M059J (cell line): ENCODE data around the gene B4GALT1.

GRCh38 chr9:24861604-24862154, 316.0 kb upstream of the IZUMO3 start:
- RAMPAGE, long total RNA, result no peak

DNA sequence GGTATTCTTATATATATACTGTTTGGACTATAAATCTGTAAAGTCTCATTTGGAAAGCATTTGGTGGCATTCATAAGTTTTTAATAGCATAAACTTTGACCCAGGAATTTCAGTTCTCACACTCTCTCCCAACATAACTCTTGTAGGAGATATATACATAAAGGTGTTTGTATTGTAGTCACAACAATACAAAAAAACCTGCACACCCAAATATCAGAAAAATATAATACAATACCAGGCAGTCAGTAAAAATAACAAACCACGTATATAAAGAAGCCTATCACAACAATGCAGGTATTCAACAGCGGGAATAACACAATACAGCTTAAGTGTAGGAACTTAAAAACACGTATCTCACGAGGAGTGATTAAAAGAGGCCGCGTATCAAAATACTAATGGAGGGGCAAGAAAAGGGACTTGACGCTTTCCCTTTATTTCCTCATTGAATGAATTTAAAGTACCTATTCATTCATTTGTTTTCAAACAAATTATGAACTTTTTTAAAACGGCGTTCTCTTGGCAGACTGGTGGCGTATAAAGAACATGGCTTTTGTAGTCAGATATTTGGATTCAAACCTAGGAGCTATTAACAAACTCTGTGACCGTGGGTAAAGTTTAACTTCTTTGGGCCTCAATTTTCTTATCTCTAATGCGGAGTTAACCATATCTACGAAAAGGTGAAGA, 1.1 kb downstream of the CAAP1 start:
- RAMPAGE, long total RNA, result no peak

DNA sequence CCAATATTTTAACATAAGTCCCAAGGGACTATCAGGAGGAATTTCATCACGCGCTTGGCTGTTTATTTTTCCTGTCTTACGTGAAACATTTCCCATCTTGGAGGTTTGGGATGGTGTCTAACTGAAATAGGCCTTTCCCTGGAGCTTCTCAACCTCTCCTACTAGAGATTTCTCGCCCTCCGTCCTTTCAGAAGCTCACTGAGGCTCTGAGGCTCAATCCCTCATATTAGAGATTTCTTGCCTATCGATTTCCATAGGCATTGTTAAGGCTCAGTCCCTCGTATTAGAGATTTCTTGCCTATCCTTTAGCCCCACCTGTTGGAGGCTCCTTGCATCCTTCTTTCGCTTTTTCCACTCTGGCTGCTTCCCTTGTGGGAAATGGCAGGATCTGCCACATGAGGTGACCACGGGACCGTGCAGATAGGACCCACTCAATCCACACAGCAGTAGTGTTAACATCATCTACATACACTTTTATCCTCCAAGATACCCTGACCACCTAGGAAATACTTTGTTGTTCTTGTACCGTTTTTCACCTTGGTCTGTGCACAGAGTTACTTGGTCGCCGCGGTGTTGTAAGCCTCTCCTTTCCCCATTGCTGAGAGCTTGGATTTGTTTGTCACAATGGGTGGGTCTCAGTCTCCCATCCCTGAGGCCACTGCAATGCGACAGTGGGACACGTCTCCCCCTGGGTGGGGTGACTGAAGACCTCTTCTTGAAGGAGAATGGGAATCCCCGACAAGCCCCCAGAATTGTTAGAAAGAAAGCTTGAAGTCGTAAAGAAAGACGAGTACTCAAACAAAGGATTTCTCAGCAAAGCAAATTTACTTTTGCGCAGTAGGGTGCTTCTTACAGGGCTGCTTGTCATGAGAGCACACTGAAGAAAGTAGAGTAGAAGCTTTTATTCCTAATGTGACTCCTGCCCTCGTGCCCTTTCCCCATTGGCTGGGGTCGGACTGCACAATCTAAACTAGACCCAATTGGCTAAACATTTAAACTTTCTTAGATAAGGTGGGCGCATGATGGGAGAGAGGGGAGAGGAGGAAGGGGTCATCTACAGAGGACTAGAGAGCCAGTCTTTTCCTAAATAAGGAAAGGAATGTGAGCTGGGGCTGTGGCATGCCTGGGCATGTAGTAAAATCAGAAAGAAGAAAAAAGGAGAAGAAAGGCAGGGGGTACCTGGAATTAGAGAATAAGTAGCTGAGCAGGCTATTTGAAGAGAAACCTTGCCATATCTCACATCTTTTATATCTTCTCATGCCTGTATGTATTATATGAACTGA, 19.7 kb downstream of the IFT74 start:
- RAMPAGE, long total RNA, result no peak

DNA sequence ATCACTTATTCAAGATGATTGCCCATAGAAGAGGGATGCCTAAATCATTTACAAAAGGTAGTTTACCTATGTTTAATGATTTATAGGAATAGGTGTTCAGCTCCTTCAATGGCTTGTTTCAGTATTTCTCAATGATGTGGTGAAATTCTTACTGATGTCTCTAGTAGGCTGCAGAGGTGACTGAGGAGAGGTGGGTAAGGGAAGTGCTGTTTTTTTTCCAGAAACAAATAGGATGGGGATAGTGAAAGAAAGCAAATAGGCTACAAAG, 1.7 kb downstream of the LRRC19 start:
- RAMPAGE, long total RNA, result no peak

GRCh38 chr9:27110322-27110707, 1.3 kb downstream of the TEK start:
- RAMPAGE, long total RNA, result no peak

- RAMPAGE, long total RNA, result no peak
Measured at GRCh38 chr9:27137962-27138534, 29.0 kb downstream of the TEK start.

- RAMPAGE, long total RNA, result no peak
Measured at GRCh38 chr9:27421547-27422011, 102.5 kb upstream of the IFNK start.

- RAMPAGE, long total RNA, result no peak
Measured at GRCh38 chr9:27577110-27577474, 3.8 kb upstream of the C9orf72 start.

DNA sequence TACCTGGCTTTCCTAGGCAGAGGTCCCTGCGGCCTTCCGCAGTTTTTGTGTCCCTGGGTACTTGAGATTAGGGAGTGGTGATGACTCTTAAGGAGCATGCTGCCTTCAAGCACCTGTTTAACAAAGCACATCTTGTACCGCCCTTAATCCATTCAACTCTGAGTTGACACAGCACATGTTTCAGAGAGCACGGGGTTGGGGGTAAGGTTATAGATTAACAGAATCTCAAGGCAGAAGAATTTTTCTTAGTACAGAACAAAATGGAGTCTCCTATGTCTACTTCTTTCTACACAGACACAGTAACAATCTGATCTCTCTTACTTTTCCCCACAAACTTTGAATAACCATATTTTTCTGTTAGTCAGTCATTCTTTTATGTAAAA, 750.9 kb upstream of the ACO1 start:
- RAMPAGE, long total RNA, result no peak

GRCh38 chr9:32523502-32524413, 2.2 kb downstream of the RIGI start:
- RAMPAGE, long total RNA, result no peak

- RAMPAGE, long total RNA, result no peak
Measured at GRCh38 chr9:32537573-32538371, 11.8 kb upstream of the RIGI start.

DNA sequence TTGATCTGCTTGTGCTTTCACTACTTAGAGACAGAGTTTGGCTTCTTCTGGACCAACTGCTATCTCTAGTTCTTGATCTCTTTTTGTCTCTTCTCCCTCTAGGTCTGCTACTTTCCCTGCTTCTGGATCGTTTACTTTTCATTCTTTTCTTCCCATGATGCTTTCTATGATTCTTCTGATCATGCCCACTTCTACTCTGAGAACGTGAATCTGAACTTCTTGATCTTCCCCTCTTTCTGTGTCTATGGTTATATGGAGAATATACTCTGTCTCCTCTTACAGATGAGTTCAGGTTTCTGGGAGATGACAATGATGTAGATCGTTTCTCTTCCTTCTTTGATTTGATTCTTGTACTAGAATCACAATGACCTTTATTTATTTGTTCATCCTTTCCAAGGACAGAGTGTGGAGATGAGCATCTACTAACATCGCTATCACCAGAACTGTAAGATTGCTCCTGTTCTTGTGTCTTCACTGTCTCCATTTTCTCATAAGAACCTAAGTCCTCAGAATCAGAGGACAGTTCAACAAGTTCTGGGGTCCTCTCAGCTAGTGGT, 9.5 kb upstream of the SMIM27 start:
- RAMPAGE, long total RNA, result no peak

DNA sequence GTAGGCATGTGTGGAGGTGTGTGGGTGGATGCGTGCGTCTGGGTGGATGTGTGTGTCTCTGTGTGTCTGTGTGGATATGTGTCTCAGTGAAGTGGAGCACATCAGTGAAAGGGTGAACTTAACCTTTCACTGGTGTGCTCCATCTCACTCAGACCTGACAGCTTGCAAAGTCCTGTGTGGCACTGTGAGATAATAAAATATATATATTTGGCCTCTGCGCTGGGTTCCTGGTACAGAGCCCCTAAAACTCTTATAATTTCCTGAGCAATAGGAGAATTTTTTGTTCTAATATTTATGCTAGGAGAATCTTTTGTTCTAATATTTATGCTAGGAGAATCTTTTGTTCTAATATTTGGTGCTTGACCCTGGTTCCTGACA, 32.1 kb upstream of the SMU1 start:
- RAMPAGE, long total RNA, result no peak

DNA sequence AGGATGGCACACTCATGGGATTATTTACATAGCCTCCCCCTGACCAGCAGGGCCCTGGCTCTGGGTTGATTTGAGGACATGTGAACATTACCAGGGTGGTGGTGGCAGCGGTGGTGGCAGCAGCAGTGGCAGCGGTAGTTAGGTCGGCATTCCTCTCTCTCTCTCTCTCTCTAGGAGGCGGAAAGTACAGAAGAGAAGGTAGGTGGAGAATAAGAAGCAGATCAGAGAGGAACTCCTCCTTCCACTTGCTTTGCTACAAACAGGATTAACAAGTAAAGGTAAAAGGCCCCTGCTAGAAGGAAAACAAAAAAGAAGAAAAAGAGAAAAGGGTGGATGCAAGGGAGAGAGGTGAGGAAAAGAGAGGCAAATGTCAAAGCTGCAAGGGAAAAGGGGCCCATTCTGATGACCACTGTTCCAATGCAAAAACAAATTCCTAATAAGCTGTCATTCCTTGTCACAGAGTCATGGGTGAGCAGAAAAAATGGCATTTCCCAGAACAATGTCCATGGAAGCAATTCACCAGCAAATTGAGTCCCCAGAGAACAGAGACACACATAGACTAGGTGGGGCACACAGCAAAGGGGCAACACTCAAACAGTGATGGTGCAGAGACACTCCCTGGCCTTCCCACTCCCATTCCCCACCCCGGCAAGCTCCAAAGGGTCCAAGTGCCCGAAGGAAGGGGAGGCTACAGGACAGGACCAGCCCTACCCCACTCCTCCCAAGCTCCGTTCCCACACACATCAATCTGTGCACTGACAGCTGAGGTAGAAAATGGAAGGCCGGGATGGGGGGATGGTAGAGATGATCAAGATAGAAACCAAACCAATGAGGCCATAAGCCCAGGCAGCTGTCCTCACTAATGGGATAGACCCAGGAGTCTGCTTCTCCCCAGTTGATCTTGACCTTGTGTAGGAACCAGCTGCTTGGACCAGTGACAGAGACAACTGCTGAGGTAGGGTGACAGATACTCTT, 38.9 kb downstream of the B4GALT1 start:
- RAMPAGE, long total RNA, result no peak

GRCh38 chr9:33162373-33163475, 4.4 kb downstream of the B4GALT1 start:
- RAMPAGE, long total RNA, result no peak

DNA sequence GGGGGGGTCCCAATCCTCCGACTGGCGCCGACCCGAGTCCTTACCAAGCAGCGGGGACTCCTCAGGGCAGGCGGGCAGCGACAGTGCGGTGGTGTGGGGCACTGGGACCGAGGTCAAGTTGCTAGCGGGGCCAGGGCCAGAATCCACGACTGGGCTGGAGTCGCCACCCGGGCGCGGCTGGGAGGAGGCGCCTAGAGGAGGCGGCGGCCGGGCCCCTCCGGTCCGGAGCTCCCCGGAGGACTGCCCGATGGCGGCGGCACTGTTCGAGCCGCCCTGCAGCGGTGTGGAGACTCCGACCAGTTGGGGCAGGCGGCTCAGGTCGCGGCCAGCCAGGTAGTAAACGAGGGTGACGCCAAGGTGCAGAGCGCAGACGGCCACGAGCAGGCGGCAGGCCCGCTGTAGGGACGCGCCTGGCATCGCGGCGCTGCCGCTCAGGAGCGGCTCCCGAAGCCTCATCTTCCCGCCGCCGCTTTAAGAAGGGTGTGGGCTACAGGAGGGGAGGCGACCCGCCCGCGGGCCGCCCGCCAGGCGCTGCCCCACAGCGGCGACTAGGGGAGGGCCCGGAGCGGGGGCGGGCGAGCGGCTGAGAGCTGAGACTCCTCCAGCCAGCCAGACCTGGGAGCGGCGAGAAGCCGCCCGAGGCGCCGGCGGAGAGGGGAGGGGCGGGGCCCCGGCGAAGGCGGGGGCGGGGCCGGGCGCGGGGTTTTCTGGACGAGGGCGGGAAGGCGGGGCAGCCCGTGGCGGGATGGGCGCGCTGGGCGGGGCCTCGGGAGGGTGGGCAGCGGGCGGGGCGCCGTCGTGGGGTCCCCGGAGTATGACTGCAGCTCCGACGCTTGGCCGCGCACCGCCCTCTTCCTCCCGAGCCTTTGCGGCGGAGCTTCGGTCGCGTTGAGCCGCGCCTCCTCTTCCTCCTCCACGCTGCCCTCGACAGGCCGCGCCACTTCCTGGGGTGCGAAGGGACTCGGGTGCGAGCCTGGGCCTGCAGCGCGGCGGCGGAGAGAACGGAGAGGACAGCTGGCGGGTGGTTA, at the start of gene B4GALT1:
TSS of gene B4GALT1 (minus strand) at position 623 of the 1,028 bp plus-strand sequence.
- RAMPAGE, long total RNA, result no peak

DNA sequence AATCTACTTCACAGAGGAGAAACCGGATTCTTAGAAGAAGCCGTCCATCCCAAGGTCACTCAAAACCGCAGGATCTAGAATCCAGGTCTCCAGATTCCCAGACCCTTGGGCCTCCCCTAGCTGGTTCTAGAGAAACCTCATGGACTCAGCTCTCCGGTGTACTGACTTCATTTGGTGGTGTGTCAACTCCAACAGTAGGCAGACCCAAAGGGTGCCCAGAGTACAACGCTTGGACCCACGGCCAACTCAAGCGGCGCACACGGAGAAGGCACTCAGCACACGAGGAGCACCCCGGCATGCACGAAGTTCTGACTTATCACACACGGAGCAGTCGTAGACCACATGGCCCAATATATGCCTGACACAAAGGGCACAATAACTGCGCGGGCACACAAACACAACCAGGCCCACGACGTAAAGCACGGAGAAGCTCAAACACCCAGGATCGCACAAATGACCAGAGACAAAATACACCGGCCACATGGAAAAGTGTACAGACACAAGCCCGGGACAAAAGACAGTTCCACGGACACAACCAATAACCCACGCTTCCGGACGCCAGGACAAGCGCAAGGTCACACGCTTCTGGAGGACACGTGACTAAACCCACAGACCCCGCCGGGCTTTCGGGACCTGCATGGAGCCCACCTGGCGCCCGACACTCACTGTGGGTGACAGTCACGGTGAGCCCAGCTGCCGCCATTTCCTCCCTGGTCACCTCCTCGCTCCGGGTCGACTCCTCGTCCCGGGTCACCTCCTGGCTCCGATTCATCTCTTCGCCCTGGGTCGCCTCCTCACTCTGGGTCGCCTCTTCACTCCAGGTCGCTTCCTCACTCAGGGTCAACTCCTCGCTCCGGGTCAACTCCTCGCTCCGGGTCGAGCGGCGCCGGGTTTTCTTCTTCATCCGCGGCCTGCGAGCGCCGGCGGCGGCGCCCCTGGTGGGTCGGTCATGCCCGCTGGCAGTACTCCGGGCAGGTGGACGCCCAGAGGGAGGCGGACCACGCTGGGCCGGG, 644 bp downstream of the BAG1 start:
- RAMPAGE, long total RNA, result no peak

DNA sequence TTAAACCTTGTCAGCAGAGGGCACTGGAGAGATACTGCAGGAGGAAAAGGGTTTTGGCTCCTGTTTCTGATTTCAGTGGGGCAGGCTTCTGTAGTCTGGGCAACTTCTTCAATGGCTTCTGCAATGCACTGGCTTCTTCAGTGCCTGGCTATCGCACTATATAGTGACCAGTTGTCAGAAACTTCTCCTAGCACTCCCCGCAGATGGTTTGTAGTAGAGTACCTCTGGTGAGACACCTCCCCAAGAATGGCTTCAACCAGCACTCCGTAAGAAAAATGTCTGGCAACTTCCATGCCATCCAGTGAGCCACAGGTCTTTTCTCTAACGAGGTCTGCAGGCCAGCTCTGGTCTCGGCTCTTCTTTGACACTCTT, 3.2 kb upstream of the NFX1 start:
- RAMPAGE, long total RNA, result no peak

- RAMPAGE, long total RNA, result no peak
Measured at GRCh38 chr9:33294517-33295266, 4.4 kb downstream of the NFX1 start.

- RAMPAGE, long total RNA, result no peak
Measured at GRCh38 chr9:33392541-33392889, 9.9 kb downstream of the AQP7 start.